Calu3 (cell line): ENCODE measurements around a stretch of chr7.

GRCh38 chr7:2116747-2117525, 115.8 kb downstream of the MAD1L1 start:
- PRO-cap = no peak

DNA sequence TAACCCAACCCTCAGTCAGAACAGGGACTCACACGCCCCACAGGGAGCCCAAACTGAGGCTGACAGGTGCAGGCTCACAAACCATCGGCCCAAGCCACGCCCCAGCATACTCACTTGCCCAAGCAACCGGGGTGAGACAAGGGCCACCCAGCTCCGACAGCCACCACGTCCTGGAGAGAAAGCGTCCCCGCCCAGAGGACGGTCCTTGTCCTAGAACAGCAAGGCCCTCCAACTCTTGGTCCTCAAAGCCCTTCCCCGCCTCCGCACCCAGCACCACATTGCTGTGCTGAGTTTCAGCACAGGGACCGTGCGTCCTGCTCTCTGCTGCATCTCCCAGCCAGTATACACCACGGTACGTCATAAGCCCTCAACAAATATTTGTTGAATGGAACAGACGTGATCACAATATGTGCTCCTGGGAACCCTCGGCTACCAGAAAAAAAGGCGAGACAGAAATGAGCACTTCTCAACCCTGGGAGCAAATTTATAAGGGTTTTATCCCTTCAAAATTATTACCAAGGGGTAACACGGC, 39.5 kb downstream of the MAD1L1 start:
- PRO-cap = no peak

DNA sequence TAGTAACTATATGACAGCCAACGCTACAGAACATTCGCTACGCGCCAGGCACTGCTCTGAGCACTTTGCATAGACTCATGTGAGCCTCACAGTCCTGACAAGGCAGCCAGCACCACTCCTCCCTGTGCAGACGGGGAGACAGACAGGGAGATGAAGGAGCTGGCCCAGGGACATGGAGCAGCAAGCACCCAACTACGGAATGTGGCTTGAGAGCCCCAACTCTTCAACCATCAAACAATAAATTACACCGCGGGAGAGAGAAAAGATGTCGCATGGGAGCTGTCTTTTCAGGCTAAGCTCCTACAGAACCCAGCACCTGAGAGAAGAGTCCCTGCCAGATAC, 18.7 kb downstream of the MAD1L1 start:
- PRO-cap = no peak

DNA sequence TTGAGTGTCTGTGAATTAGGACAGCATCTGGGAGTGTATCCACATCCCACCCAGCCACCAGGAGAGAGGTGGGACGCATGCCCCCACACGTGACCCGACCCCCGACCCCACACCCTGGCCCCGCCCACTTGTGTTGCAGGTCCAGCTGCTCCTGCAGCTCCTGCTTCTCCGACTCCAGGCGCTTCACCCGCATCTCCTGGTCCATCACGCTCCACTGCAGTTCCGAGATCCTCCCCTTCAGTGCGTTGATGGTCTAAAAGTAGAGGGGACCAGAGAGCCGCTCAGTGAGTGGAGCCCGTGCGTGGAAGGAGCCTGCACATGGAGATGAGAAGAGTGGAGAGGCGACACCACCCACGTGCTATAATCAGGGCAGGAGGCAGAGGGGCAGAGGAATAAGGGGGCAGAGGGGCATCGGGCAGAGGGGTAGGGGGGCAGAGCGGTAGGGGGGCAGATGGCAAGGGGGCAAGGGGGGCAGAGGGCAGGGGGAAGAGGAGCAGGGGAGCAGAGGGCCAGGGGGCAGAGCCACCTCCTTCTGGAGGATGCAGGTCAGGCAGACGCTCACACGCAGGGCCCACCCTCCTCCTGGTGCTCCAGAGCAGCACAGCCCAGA, 13.4 kb downstream of the MAD1L1 start:
- PRO-cap = no peak

- PRO-cap = no peak
Measured at GRCh38 chr7:2269173-2270027, 27.4 kb downstream of the NUDT1 start.

- PRO-cap = no peak
Measured at GRCh38 chr7:2508830-2509434, 10.6 kb upstream of the LFNG start.

DNA sequence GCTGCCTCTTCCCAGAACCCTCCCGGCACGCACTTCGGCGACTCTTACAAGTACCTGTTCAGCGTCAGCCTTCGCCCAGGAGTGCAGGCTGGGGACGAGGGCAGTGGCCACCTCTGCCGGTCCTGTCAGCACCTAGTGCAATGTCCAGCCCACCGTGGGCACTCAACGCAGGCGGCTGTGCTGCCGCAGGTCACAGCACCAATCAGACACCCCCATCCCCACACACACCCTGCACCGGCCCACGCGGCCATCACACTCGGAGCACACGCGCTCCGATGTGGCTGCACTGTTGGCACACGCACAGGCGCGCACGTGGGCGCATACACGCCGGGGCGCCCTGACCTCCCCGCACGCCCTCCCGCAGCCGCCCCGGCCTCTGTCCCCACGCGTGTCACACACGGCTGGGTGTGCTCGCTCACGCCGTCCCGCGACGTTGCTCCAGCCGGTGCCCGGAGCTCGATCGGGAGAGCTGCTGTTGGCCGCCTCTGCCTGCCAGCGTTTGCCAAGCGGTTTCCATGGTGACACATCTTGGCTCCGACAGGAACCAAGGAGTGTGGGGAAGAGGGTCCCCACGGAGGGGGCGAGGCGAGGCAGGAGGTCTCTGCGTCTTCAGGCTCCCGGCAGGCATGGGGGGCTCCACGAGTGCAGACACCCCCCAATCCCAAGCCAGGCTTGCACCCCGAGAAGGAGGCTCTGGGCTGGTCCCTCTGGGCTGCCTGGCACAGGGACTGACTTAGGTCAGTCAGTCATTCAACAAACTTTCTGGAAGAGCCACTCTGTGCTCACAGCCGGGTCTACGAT, 12.0 kb downstream of the LFNG start:
- PRO-cap = no peak

DNA sequence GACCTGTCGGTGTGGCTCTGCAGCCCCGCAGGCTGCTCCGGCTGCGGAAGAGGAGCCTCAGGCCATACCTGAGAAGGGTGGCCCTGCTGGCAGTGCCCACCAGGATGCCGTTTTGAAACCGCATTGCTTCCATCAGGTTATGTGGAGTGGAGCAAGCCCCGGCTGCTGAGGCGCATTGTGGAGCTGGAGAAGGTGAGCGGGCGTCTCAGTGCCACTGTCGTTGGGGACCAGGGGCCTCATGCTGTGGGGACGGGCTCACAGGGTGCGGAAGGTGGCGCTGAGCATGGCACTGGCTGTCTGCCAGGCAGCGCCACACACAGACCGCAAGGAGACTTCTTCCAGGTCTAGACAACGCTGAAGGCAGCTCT, 28.9 kb downstream of the IQCE start:
- PRO-cap = no peak

GRCh38 chr7:2595698-2596233, 36.0 kb upstream of the TTYH3 start:
- PRO-cap = no peak

GRCh38 chr7:2626347-2627249, 5.2 kb upstream of the TTYH3 start:
- PRO-cap = no peak

DNA sequence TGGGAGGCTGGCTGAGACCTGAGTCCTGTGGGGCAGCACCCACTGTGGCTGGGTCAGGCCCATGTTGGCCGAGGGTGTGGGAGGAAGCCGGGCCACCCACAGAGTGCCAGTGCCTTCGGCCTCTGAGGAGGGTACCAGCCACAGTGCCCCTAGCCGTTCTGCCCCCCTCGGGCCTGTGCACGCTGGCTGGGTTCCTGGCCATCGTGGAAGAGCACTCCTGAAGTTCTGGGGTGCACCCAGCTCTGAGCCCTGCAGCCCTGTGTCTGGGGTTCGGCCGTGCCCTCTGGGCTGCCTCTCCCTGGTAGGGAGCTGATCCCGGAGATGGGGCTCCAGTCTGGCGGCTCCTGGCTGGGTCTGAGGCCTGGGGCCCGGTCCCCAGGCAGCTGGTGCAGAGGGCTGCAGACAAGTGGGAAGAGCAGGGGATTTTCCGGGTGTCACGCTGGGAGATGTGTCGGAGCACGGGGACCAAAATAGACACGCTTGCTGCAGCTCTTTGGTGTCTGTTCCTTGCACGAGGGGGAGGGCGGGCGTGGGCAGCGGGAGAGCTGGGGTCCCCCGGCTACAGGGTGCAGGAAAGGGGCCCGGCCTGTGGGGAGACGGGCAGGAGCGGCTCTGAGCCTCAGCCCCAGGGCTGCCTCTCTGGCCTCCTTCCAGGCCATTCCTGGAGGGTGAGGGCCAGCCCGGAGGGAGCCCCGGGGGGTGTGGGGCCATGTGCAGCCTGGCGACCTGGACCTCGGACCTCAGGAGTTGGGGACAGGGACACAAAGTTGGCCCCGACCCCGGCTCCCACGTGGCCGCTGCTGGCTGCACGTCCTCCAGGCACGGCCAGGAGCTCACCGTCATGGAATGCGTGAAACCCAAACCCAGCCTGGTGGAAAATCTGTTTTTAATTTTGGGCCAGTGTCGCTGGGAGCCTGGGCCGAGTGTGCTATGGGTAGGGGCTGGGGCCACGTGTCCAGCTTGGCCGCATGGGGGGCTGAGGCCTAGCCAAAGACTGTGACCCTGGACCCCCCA, 6.4 kb downstream of the TTYH3 start:
- PRO-cap = no peak

GRCh38 chr7:2644454-2644956, 12.7 kb downstream of the TTYH3 start:
- PRO-cap = no peak

DNA sequence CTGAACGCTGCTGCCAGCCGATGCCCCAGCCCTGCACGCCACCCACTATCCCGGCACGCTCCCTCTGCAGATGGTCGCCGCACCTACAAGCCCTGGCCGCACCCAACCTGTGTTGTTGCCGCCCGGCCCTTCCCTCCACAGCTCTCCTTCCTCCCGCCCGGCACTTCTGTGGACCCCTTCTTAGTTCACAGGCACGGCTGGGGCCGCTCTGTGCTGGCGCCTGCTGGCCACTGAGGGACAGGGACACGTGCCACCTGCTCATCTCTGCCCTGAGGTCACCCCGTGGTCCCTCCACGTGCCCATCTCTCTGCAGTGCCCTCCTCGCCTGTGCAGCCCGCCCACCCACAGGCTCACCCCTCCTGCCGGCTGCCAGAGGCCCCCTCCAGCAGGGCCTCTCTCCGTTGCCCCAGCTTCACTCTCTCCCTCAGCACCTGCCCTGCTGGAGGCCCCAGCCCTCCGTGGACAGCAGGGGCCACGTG, 26.0 kb upstream of the AMZ1 start:
- PRO-cap = no peak

- PRO-cap = no peak
Measured at GRCh38 chr7:2670757-2671381, 17.1 kb upstream of the AMZ1 start.

- PRO-cap = no peak
Measured at GRCh38 chr7:2710259-2710820, 22.3 kb downstream of the AMZ1 start.

GRCh38 chr7:2860484-2861285, 16.6 kb upstream of the GNA12 start:
- PRO-cap = bidirectional peak, plus-strand start at chr7:2860944, minus-strand start at chr7:2860674; bidirectional peak, plus-strand start at chr7:2861029, minus-strand start at chr7:2861081

GRCh38 chr7:2998756-2999140, 44.9 kb downstream of the CARD11 start:
- PRO-cap = no peak

GRCh38 chr7:3158228-3158795, 114.6 kb upstream of the CARD11 start:
- PRO-cap = no peak

- PRO-cap = no peak
Measured at GRCh38 chr7:3216926-3217632, 84.0 kb upstream of the SDK1 start.

DNA sequence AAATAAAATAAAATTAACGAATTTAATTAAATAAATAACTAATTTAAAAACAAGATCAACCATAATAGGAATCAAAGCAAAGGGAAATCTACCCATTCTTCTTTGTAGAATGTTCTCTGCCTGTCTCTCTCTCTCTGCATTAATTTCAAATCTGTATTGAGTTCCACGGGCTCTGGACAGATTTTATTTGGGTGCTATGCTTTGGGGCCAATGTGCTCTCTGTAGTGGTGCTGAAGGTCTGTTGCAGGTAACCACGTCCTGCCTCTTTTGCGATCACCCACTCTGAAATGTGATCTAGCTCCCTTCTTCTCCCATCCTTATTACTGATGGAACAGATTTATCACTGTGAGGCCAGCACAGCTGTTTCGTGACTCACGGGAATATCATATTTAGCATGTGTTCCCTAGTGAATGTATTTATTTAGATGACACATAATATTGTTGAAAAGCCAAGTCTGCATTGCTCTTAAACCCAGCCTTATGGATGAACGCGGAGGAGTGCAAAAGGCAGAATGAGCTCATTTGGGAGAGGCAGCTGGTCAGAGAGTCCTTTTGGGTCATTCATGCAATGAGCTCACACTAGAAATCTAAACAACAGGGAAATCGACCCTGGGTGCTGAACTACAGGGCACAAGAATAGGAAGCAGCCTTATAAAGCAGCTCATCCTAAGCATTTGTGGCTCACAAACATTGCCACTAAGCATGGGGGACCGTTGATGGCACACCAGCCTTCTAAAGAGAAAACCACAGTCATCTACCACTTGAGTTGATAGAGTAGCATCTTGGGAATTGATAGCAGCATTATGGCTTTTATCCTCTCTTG, 33.2 kb upstream of the SDK1 start:
- PRO-cap = no peak